ENCODE measurements around the genes E2F8 and NELL1.

GRCh38 chr11:19198606-19199497 is 2.9 kb downstream of the CSRP3 start:
- RRBS: no CpG with 5 or more reads among the region's 8 CpGs

DNA sequence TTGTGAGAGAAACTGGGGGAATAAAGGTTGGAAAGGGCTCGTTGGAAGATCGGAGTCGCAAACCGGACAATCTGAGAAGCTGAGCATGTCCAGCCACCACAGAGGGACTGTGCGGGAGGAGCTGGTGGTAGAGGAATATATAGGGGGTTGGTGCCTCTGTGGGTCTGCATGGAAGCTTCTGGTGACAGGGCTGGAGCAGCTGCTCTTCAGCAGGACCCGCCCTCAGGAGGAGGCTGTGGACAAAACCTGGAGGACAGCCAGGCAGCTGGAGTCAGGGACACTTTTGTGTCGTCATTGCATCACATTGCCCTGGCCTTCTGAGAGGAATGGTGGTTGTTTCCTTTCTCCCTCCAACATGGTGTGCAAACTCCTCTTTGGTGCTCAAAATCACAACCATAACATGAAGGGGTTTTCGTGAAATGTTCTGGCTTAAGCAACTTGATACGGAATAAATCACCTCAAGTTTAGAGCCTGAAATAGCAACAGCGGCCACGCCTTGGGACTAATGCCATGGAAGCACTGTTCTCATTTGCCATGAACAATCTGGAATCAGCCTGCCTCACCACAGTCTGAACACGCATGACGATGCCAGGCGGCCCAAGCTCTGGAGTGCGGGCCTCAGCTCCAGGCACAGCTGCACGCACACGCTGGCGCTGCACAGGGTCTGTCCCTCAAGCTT is 17.1 kb upstream of the CSRP3 start:
- RRBS: no CpG with 5 or more reads among the region's 18 CpGs

DNA sequence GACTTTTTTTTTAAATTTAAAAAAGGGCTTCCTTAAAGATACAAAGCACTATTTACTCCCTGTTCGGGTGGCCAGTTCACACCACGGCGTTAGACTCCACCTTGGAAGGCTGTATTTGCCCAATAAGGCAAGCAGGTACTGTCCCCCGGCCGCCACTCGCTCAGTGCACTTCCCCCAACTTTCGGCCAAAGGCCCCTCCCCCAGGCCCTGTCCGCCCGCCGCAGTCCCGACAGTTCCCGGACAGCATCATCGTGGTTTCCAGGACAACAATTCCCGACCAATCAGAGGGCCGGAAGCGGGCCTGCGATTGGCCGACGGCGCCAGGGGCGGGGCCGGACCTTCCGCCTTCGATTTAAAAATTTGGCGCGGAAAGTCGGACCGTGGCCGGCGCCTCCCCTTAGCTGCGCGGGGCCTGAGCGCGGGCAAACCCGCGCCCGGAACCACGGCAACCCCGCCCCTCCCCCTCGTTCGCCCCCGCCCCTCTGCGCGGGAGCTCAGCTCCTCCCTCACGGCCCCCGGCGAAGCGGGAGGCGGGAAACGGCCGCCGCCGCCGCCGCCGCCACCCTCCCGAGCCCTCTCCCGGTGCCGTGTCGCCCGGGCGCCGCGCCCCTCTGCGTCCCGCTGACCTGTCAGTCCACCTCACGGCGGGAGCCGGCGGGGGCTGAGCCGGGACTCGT is at the start of gene E2F8:
E2F8 (minus strand) TSS at position 165 of the 677 bp plus-strand sequence.
- RRBS: 2% methylated on average over 58 of the region's 72 CpGs

GRCh38 chr11:19241458-19242327 is 948 bp upstream of the E2F8 start:
- RRBS: 2% methylated on average over 42 of the region's 67 CpGs

DNA sequence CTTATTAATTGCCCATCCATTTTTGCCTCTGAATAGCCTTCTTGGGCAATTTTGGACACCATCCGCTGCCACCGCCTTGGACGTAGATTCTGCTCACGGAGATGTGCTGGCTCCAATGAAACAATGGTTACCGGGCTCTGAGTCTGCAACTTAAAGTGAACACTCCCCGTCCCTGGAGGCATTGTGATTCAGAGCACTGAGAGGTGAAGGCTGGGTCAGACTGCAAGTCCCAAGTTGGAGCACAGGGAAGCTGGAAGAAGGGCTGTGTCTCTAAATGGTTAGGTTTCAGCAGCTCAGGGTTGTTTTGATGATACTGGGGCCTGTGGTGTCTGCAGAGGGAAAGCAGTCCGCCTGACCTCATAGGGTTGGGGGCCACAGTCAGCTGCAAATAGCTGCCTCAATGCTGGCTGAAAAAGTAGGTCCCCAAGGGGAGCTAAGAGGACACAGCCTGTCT is 213.2 kb upstream of the E2F8 start:
- RRBS: no CpG with 5 or more reads among the region's 7 CpGs

- RRBS: no CpG with 5 or more reads among the region's 5 CpGs
These were observed 207.1 kb upstream of the NAV2 start for GRCh38 chr11:19505165-19506301.

DNA sequence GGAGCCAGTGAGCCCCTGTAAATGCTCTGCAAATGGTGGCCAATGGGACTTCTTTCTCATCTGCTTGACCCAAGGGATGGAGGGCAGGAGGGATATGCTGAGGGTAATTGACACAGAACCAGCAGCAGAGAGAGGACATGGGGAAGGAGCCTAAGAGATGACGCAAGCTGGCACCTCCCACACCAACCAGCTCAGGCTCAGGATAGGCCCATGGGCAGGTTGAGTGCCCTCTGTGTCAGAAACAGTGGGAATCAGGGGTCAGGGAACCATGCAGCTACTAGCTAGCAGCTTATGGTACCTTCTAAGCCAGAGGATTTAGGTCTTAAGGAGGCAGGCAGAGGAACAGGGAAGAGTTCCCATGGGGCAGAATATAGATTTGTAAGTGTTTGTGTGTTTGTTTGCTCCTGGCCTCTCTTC is 40.1 kb upstream of the NAV2 start:
- RRBS: no CpG with 5 or more reads among the region's 1 CpG

DNA sequence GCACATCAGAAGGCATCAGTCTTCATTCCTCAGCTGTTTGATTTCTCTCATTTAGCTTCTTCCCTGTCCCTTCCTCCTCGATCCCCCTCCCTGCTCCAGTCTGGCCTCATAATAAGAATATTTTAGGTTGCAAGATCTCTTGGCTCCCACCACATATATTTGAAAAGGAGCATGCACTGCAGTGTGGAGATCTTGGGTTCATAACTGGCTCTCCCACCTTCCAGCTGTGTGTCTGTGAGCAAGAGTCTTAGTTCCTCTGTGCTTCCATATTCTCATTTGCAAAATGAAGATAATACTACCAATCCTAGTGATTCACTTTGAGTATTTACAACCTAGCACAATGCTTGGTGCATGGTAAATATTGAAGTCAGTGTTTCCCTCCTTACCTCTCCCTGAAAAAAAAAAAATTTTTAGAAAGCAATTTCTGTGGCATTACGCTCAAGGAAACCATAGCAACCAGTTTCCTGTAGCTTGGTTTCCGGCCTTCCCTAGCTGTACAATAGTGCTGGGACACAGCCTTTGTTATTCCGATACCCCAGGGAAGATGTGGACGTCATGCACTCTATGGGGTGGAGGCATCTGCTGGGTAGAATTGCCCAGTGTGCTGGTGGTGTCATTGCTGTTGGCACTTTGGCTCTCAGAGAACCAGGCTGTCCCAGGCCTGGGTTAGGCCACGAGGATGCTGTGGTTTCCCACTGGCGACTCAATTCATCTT is 36.4 kb upstream of the NAV2 start:
- RRBS: no CpG with 5 or more reads among the region's 7 CpGs

DNA sequence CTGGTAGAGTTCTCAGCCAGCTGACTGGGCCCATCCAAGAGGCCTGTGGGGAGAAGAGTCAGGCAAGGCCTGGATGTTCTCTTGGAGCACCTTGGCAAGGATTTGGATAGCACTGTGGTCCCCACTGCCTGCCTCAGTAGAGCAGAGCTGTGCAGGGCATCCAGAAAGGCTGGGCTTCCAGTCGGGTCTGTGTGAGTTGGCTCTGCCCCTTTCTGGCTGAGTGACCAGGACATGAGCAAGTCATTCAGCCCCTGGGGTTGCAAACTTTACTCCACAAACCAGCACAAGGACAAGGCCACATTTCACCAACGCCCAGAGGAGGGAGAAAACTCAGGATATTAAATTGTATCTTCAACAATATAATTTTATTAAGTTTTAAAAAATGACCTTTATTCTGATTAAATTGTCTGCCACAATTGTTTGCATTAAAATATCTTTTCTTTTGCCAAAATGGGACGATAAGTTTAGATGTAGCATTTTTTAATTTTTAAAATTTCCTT is 29.1 kb upstream of the NAV2 start:
- RRBS: no CpG with 5 or more reads among the region's 3 CpGs

GRCh38 chr11:19703130-19703634 is 9.5 kb upstream of the NAV2 start:
- RRBS: no CpG with 5 or more reads among the region's 7 CpGs

- RRBS: no CpG with 5 or more reads among the region's 5 CpGs
These were observed 86.3 kb downstream of the NAV2 start for GRCh38 chr11:19798892-19799294.

- RRBS: no CpG with 5 or more reads among the region's 14 CpGs
These were observed 63.0 kb downstream of the DBX1 start for GRCh38 chr11:20097090-20097927.

DNA sequence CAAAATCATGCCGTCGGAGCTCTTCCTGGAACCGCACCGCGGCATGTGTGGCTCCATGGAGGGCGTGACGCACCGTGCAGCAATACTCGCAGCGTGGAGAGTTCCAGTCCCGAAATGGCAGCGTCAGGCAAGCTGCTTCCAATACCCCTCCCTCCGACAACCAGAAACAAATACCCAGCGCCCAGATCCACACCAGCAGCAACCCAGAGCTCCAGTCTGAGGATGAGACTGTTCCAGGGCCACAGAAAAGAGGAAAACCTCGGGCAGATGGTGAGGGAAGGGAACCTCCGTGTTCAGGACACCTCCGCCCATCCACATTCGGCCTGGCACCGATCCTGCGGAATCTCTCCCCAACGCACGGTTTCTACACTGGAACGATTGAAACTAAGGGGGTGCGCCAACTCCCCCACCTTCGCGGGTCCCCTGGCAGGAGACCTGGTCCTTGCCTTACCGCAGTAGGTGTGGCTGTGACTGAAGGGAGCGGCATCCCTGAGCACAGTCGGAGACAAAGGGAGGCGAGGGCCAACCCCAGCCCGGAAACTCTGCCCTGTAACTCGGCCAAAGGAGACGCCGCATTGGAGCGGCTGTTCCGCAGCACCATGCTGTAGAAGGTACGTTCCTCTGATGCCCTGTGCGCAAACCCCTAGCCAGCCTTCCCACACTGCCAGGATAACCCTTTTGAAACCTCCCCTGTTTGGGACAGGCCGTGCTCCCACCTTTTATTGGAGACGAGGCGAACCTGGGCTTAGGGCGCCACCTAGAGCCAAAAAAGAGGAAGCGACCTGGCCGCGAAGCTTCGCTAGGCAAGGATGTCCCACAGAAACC is 28.2 kb downstream of the DBX1 start:
- RRBS: no CpG with 5 or more reads among the region's 46 CpGs

- RRBS: 12% methylated on average over 18 of the region's 90 CpGs
These were observed at the start of gene NELL1 for GRCh38 chr11:20668863-20669763. NELL1 (plus strand) TSS chr11:20669586.

DNA sequence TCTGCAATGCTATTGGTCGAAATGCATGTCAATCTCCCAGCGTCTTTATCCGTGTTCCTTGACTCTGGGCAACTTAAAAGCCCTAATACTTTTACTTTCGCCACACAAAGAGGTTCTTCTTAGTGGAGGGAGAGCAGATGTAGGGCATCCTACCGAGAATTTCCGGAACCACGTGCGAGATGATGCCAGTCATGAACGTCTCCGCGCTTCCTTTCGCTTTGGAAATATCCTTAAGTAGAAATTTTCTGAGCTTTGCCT is 206 bp upstream of the FANCF start:
- RRBS: no CpG with 5 or more reads among the region's 12 CpGs

- RRBS: no CpG with 5 or more reads among the region's 1 CpG
These were observed 120.9 kb upstream of the CCDC179 start for GRCh38 chr11:22981167-22981491.

DNA sequence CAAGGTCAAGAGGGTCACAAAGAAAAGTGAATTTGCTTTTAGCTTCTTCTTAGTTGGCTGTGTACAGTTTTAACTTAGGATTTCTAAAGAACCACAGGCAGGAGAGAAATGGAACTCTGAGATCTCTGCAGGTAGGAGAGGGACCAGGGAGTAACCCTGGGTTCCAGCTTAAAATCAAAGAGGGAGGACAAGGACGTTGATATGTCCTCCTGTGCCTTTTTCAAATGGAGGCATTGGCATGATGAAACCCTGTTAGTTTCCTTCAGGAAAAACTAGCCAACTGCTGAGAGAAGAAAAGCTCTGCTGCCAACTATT is 331.9 kb downstream of the LUZP2 start:
- RRBS: no CpG with 5 or more reads among the region's 1 CpG

- RRBS: no CpG with 5 or more reads among the region's 4 CpGs
These were observed 340.5 kb upstream of the ANO3 start for GRCh38 chr11:25991392-25991776.

DNA sequence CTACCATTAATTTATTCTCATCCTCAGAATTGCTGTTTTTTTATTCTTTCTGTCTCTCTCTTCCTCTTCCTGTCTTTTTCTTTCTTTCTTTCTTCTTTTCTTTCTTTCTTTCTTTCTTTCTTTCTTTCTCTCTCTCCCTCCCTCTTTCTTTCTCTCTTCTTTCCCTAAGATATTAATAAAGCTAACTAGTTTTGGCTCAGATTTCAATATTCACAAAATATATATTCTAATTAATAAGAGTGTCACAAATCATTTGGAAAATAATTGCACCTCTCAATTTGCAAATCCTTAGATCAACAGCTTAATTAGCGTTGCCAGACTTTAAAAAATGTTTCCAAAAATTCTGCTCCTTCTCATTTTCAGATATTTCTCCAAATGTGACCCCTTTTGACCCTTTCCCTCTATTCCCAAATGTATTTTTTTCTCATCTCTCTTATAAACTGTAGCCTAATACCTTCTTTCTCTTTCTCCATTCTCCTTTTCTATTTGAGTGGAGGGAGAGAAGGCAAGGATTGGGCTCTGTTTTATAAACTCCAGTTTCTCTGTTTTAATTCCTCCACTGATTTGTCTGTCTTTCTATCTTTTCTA is 52.7 kb downstream of the SLC5A12 start:
- RRBS: no CpG with 5 or more reads among the region's 1 CpG